H4 (cell line): Measurements from ENCODE around the gene DNAJC1.

GRCh38 chr10:21661397-21661993, 127.5 kb downstream of the MLLT10 start:
- RAMPAGE, long total RNA: no peak

- RAMPAGE, long total RNA: no peak
Observed at GRCh38 chr10:21667045-21668139, 133.4 kb downstream of the MLLT10 start.

- RAMPAGE, long total RNA: no peak
Observed at GRCh38 chr10:22003611-22003790, at the start of gene DNAJC1. Gene DNAJC1 (minus strand): TSS chr10:22003730.

DNA sequence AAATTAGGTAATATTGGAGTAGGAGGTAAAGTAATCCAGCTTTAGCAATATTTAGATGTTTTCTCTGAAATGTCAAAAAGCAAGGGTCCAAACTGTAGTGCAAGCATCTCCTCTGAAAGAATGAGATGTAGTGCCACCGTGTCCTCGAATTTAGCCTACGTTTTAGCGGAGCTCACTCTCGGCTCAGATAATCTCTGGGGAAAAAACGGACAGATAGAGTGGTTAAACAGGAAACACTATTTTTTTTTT, 5.4 kb upstream of the SPAG6 start:
- RAMPAGE, long total RNA: no peak

DNA sequence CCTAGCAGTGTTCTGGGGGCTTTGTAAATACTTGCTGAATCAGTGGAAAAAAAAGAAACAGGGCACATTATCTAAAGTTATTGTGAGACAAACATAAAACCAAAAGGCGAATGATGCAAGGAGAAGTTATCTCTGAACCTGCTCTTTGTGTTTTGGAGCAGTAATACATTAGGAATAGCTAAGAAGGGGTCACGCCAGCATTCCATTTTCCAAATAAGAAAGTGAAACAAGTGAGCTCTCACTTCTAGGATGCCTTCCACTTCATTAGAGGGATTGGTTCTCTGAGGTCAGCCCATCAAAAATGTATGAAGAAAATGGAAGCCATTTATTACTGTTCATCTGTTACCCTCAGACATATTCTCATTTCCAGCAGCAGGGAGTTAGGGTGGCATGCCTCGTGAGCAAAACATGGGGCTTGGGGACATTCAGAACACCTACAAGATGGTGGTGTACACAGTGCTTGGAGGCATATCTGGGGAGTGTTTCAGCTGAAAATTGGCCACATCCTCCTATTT, 93.2 kb downstream of the SPAG6 start:
- RAMPAGE, long total RNA: no peak

DNA sequence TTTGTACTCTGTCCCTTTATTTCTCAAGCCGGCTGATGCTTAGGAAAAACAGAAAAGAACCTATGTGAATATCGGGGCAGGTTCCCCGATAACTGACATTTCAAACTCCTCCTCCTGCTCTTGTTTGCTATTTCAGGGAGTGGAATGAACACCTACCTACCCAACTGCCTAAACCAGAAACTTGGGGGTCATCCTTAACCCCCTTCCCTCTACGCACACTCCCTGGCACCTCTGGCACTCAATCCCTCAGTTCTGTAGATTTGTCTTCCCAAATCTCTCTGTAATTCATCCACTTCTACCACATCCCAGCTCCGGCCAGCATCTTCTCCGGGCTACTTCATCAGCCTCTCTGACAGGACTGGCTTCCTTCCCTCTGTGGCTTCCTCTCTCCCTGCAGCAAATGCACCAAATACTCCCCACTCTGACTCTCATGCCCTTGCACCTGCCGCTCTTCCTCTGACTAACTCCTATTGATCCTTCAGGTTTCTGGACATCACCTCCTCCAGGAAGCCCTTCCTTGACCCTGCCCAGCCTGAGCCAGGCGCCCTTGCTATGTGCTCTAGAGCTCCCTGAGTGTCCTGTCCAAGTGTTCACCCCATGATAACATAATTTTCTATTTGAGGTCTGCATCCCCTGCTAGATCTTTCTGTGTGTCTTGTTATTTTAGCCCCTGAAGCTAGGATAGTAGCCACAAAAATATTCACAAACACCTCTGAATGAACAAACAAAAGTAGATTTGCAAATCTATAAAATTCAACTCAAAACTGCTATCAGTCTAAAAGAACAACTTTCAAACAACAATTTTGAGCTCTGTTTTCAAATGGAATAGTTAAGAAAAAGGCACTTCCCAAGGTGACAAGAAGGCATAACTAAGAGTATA, 147.9 kb downstream of the PIP4K2A start:
- RAMPAGE, long total RNA: no peak

DNA sequence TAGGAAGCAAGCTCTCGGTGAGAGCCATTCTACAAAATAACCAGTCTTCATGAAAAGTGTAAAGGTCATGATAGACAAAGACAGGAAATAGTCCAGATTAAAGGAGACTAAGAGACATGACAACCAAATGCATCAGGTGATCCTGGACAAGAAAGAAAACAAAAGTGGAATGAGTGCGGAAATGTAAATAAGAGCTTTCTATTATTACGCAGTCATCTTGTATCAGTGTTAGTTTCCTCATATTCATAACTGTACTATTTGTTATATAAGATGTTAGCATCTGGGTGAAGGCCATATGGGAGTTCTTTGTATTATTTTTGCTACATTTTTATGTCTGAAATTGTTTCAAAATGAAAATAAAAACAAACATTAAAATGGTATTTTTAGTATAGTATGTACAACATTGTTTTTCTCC, 82.3 kb downstream of the PIP4K2A start:
- RAMPAGE, long total RNA: no peak

- RAMPAGE, long total RNA: no peak
Observed at GRCh38 chr10:22634023-22634591, 80.3 kb downstream of the PIP4K2A start.

GRCh38 chr10:22651199-22652046, 63.0 kb downstream of the PIP4K2A start:
- RAMPAGE, long total RNA: no peak

DNA sequence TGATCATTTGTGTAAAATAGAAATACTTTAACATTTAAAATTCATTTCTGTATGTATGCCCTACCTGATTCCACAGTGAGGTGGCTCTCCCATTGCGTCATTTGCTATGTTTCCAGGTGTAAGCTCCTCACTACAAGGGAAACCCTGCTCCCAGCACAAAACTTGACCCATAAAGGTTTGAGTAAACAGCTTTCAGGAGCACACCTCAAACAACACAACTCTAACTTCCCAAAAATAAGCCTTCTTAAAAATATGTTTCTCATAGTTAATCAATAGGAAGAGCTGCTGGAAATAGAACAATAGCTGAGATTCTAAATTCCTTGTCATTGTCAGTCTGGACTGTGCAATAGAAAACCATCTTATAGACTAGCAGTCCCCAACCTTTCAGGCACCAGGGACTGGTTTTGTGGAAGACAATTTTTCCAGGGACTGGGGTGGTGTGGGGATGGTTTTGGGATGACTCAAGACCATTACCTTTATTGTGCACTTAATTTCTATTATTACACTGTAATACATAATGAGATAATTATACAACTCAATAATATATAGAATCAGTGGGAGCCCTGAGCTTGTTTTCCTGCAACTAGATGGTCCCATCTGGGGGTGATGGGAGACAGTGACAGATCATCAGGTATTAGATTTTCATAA, 22.7 kb downstream of the PIP4K2A start:
- RAMPAGE, long total RNA: no peak

- RAMPAGE, long total RNA: no peak
Observed at GRCh38 chr10:23172956-23173752, 19.0 kb upstream of the PTF1A start.

- RAMPAGE, long total RNA: no peak
Observed at GRCh38 chr10:23192785-23193396, 779 bp downstream of the PTF1A start.

DNA sequence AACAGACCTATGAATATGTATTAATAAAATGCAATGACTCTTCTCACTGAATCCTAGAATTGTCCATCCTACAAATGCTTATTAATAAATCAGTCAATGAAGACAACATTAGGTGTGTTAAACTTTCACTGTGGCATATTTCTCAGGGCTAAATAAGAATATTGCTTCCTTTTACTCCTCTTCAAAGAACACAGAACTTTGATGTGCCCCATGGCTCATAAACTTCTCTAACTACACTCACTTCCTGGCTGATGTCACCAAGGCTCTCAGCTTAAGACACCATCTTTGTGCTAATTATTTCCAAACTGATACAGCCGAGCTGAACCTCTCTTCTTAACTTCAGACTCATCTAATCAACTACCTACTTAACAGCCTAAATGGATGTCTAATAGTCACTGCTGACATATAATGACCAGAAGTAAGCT, 3.7 kb downstream of the C10orf67 start:
- RAMPAGE, long total RNA: no peak

- RAMPAGE, long total RNA: no peak
Observed at GRCh38 chr10:23343544-23344197, 926 bp downstream of the C10orf67 start.

GRCh38 chr10:24118003-24118925, 90.7 kb upstream of the KIAA1217 start:
- RAMPAGE, long total RNA: no peak

GRCh38 chr10:24241519-24241913, 32.6 kb downstream of the KIAA1217 start:
- RAMPAGE, long total RNA: no peak

GRCh38 chr10:24385705-24386780, 177.1 kb downstream of the KIAA1217 start:
- RAMPAGE, long total RNA: no peak

DNA sequence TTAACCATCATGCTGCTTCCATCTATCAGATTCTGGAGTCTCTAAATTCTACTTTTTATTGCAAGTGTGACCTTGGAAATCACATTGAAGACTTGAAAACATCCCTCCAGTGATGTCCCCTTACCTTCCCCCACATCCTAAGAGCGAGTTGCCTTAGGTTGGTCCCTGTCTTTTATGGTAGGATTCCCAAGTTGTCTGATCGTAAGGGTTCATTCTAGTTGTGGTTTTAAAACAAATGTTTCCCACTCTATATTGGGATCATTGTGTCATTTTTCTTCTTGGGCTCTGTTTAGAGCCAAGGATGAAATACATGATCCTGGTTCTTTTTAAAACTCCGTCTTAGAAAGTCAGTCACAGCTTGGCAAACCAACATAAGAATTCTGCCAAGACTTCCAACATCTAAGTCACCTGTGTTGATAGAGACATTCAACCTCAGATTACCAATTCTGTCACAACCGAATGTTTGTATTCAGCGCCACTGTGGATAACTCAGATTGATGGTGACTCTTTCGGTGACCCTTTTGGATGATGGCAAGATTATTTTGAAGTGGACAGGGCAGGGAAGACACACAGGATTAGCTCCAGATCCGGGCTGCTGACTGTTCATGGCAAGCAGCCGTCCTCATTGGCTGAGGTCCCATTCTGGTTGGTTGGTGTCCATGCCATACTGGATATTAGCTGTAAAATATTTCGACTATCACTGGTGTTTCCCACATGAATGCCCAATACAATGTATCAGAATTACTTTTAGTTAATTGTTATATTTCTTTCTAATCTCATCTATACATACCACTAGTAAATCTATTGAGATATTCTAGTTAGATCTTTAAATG, 255.4 kb downstream of the ARHGAP21 start:
- RAMPAGE, long total RNA: no peak

DNA sequence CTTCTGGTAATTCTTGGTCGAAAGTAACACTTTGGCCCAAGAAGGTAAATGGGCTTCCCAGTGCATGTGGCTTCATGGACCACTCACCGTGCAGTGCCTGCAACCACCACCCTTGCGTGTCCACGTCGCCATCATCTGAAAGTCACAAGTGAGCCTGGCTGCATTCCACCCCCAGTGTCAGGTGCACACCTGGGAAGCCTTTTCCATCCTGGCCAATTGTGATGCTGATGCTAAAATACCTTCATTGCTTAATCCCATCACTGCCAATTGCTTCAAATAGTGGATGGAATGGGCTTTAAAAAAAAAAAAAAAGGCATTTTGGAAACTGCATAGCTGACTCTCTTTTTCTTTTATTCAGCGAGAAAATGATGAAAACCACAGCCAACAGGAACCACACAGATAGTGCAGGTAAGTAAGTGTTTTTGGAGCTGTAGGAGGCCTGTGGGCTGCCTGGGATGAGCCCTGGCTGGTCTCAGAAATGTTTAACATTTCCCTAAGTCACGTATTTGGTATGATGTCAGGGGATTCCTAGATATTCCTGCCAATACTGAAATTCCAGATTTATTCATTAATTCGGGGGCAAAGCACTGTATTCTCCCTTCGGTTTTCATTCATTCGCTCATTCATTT, 228.8 kb downstream of the ARHGAP21 start:
- RAMPAGE, long total RNA: no peak

DNA sequence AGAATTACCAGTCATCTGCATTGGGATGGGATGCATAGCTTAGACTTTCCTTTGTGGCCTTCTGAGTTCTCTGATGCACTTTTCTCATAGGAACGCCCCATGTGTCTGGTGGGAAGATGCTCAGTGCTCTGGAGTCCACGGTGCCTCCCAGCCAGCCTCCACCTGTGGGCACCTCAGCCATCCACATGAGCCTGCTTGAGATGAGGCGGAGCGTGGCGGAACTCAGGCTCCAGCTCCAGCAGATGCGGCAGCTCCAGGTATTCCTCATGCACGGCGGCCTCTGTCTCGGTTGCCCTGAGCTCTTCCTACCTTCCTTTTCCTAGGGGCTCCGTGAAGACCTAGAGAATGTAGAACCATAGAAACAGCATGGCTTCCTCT, 222.4 kb downstream of the ARHGAP21 start:
- RAMPAGE, long total RNA: no peak